Osteocyte (in vitro differentiated cells): ENCODE data around the genes CFAP90 and FASTKD3.

DNA sequence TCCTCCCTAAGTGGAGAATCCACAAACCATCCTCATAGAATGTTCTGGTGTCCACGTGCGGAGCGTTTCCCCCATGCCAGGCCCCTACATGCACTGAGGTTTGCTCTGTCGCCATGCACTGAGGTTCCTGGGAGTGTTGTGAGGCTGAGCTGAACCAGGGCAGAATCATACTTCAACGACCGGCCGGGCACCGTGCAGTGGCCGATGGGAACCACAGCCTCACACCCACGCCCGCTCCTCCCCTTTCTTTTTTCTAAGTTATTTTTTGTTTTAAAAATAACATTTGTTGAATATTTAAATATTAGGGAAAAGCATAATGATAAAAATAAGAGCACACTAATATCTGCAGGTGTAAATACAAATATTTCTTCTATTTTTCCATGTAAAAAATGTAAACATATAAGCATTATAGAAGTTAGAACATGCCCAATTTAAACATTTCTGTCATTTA lies 260.4 kb upstream of the IRX4 start:
- PRO-cap = no peak

DNA sequence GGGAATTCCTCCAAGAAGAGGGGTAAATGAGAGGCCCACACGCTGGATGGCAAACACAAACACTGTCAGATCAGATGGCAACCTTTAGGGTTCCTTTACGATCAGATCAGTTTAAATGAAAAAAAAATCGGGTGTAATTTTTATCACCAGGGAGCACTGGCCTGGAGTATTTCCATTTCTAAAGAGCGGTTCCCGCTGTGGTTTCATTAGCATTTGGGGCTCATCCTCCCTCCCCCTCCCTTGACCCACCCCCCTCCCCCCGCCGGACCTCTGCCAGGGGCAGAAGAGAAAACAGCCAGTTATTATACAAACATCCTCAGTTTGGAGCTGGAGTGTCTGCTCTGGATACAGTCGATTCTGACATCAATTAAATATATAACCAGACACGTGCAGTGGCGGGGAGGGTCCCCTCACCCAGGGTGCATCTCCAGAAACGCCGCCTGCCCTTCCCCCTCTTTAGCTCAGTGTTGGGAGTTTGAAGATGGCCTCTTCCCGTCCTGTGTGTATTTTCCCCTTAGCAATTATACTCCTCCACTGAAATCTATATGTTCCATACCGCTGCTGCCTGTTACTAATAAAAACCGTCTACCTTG lies 2.4 kb upstream of the IRX2 start:
- PRO-cap = no peak

GRCh38 chr5:3591153-3591595 lies 4.5 kb upstream of the IRX1 start:
- PRO-cap = no peak

DNA sequence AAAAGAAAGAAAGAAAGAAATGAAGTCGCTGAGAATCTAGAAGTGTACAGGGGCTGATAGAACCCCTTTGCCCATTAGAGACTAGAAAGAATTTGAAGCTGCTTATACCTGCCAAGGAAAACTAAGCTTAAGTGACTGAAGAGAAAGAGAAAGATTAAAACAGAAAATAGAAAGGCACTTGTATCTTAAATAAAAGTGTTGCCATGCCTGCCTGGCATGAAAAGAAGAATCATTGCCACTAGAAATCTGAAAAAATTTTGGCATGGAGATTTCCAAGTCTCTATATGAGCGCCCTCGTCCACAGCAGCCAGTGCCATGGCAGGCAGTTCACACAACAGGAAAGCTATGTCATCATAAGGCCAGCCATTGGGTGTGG lies 446.5 kb downstream of the IRX1 start:
- PRO-cap = no peak

- PRO-cap = no peak
Observed at GRCh38 chr5:4992185-4992582, 147.9 kb upstream of the ADAMTS16 start.

DNA sequence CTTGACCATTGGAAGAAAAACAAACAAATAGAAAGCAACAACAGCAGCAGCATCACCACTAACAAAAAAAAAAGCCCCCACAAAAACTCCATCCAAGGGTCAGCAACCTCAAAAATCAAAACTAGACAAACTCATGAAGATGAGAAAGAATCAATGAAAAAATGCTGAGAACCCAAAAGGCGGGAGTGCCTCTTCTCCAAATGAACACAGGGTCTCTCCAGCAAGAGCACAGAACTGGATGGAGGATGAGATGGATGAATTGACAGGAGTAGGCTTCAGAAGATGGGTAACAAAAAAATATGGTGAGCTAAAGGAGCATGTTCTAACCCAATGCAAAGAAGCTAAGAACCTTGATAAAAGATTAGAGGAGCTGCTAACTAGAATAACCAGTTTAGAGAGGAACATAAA lies 113.0 kb upstream of the ADAMTS16 start:
- PRO-cap = no peak

- PRO-cap = no peak
Observed at GRCh38 chr5:5460375-5460971, 38.0 kb downstream of the ICE1 start.

DNA sequence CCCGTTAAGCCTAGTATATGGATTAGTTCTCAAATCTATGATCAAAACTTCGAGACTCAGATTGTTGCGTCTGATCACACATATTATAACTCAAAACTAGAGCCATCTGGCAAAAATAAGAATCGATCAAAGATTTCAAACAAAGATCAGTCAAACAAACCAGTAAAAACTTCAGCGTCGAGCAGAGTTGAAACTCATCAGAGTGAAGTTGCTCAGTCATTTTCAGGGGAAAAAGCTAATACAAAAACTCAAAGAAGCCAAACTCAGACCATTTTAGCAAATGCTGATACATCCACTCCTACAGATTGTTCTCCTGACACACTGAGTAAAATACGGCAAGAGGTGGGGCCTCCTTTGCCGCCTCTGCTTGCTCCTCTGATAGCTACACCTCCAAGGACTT lies 41.4 kb downstream of the ICE1 start:
- PRO-cap = no peak

DNA sequence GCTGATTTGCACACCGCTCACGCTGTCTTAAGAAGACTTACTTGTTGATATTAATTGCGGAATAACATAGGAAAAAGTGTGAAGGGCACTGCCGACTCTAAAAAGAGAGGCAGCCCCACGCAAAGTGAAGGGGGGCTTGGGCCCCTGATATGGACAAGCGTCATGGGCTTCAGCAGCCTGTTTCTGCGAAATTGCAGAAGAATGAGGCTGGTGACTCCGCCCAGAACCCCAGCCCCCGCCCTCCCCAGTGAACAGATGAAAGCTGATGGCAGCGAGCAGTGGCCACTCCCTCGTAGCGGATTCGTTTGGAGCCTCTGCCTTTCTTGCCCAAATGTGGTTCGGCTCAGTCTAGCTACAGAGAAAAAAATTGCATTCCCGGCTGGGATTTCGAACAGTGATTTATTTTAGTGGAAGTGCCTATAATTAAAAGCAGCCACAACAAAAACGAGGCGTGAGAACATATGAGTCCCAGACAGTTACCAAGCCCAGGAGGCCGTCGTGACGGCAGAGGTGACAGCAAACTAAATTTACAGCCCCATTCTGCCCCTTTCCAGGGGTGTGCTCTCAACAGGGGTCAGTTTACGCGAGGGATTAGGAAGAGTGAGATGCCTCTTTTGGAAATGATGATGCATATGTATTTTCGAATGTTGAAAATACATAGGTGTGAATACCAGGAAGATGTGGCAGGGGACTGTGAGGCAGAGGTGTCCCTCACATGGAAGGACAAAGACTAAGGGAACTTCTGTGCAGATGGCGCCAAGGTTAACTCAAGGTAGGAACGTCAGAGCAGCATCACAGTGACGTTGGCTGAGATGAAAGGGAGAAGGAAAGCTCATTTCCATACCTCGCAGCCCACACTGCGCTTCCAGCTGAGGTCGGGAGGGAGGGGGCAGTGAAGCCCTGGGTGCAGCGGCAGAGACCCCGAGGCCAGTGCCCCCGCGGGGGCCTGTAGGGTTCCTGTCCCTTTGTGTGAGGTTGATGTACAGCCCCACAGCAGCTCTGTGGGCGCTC lies 150.1 kb downstream of the ICE1 start:
- PRO-cap = no peak

- PRO-cap = no peak
Observed at GRCh38 chr5:5658220-5658598, 235.7 kb downstream of the ICE1 start.

DNA sequence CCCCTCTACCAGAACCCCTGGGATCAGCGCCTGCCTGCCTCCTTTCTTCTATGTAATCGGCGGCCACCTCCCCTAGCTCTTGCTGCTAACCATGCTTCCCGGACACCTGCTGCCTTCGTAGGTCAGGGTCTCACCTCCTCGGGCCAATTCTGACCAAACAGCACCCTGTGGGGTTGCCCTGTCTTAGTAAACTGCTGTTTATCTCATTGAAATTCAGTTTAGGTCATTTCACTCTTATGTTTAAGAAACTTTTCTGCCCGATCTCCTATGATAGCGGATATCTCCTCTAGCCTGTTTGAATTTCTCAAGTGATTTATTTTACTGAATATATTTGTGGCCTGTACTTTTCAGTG lies 508 bp upstream of the MED10 start:
- PRO-cap = no peak

GRCh38 chr5:6449042-6449679 lies 502 bp downstream of the UBE2QL1 start:
- PRO-cap = no peak

- PRO-cap = no peak
Observed at GRCh38 chr5:6485563-6485975, 36.9 kb downstream of the UBE2QL1 start.

DNA sequence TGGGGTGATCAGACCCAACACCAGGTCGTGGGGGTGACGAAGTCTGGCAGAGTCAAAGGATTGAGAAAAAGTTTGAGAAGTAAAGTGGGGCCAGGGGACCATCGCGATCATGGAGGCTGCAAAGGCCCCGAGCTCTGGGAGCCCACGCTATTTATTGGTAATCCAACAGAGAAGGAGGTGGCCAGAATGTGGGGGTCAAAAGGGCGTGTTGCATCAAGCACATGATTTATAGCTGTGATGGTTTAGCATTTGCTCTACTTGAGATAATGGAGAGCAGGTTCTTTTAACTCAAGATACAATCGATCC lies 39.7 kb downstream of the NSUN2 start:
- PRO-cap = no peak

GRCh38 chr5:6596241-6596961 lies 36.4 kb downstream of the NSUN2 start:
- PRO-cap = no peak

DNA sequence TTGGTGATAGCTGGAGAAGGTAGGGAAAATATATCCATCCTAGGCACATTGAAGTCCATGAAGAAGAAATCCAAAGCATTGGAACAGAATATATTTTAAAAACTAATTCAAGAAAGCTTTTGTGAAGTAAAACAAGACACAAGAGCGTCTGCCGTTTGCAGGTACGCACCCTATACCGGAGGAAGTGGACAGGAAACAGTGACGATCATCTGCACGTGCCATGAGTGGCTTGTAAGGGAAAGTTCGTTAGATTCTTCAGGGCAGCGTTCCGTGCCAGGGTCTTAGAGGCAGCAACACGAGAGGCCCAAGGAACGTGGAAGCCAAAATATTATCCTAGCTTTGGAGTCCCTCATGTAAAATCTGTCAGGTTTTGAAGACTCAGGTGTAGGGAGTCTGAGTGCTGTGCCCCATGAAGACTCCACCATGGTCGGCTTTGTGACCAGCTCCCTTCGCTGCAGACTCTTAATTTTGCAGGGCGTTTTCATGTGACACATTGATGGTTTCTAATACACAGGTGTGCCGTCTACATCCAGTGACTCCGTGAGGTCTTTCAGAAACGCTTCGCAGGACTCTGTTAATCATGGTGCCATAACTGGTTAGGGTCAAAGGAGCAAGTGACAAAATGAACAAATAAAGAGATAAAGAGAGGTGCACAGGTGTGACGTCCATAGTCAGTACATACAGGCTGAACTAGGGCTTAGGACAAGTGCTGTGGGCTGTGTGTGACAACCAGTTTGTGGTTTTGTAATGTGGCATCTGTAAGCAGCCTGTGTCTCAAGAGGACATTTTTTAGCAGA lies 26.4 kb downstream of the SRD5A1 start:
- PRO-cap = no peak

- PRO-cap = no peak
Observed at GRCh38 chr5:6832881-6833535, 119.8 kb downstream of the TENT4A start.

- PRO-cap = bidirectional peak, plus-strand start at chr5:7850859, minus-strand start at chr5:7850850; unidirectional peak, minus-strand start at chr5:7851091; unidirectional peak, minus-strand start at chr5:7851122
Observed at GRCh38 chr5:7850651-7851400, at the start of gene CFAP90. Gene CFAP90 (minus strand): TSS chr5:7851133.

- PRO-cap = bidirectional peak, plus-strand start at chr5:7869148, minus-strand start at chr5:7869031
Observed at GRCh38 chr5:7868748-7869414, at the start of gene FASTKD3. Gene FASTKD3 (minus strand): TSS chr5:7869031.

DNA sequence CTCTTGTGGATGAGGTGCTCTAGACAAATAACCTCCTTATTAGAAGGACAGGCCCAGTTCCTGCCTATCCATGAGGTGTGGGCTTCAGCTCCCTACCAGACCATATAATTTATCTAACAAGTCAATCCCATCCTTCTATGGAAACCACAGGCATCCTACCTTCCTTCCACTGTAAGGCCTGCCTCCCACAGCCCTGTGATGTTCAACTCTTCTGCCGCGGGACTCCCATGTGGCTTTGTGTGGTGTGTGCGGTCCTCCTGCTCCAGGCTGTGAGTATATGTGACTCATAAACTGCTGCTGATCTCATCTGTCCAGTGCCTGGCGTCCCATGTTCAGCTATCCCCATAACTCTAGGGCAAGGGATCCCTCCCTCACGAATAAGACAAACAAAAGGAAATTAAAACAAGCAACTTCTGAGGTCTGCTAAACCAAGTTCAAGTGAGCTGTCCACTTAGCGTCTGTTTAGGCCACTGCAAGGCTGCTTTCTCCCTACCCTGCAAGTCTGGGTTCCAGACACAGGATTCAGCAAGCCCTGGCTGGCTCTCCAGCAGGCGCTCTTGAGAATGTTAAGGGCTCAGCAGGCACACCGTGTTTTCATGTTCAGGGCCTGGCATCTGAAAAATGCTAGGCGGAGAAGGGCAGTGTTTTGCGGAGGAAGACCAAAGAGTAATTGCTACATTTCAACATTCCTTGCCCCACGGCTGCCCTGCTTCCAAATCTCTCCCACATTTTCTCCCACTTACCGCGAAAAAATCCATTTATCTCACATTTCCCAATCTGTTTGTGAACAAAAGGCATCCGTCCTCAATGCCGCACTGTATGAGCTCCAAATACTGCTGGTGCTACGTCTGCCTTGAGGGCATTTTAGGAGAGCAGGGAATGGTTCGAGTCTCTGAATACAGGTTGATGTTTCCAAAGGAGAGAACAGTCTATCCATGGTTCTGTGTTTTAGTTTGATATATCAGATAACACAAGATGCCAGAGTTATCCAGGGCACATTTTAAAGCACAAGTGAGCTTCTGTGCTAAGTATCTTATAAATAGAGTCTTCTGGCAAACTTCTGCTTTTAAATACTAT lies 280.3 kb downstream of the SEMA5A start:
- PRO-cap = bidirectional peak, plus-strand start at position 306 of the sequence, minus-strand start at position 275 of the sequence